Epithelial cell of proximal tubule (primary cell): ENCODE measurements around a stretch of chr1.

GRCh38 chr1:21541870-21542441, 32.7 kb downstream of the ALPL start:
- RAMPAGE, long total RNA: no peak
- RRBS: no CpG with 5 or more reads among the region's 4 CpGs

GRCh38 chr1:21546342-21546559, 37.0 kb downstream of the ALPL start:
- RAMPAGE, long total RNA: no peak
- RRBS: no CpG with 5 or more reads among the region's 1 CpG

DNA sequence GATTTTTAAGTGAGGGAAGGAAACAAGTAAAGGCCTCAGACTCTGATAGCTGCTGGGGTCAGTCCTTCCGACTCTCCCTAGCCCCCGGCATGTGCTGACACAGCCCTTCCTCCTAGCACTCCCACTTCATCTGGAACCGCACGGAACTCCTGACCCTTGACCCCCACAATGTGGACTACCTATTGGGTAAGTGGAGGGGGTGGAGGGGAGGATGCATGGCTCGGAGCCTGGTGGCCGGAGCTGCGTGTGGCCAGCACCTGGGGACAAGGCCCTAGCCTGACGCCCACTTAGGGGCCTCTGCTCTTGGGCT, 60.9 kb downstream of the ALPL start:
- RAMPAGE, long total RNA: no peak
- RRBS: no CpG with 5 or more reads among the region's 8 CpGs

GRCh38 chr1:21590499-21591478, 78.4 kb downstream of the RAP1GAP start:
- RAMPAGE, long total RNA: no peak
- RRBS: 22% methylated on average over 6 of the region's 30 CpGs

DNA sequence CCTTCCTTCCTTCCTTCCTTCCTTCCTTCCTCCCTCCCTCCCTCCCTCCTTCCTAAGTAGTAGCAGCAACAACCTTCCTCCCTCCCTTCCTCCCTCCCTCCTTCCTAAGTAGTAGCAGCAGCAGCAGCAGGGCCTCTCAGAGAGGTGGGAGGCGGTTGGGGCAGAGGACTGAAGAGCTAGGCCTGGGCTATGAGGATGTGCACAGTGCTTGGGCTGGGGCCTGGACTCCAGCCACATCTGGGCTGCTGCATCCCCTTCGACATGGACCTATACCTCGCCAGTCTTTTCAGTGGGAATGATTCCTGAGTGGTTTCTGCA, 15.6 kb downstream of the RAP1GAP start:
- RAMPAGE, long total RNA: no peak
- RRBS: no CpG with 5 or more reads among the region's 3 CpGs

DNA sequence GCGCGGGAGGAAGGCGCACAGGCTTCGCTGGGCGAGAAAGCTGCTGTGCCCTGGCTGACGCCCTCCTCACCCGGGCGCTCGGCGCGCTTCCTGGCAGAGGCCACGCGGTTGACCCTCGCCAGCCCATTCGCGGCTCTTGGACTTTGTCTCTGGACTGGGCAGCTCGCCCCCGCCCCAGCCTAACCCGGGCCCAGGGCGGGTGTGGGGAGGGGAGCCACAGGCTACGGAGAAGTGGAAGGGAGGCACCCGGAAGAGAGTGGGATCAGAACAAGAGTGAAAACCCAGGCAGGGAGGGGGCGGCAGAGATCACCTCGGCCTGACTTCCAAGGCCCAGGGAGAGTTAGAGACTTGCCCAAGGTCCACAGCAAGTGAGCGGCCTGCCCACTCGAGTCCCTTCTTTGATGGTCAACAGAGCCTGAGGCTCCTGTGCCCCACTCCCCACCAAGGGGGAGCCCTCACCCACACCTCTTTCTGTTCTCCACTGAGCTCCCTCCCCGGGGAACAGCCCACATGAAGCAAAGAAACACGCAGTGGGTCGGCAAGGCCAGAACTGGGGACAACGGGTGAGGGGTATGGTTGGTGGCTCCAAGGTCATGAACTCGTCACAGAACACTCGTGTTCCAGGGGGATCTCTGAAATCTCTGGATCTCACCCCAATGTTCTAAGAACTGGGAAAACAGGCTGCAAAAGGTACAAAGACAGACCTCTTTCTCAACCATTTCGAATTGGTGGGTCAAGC, 731 bp upstream of the RAP1GAP start:
- RAMPAGE, long total RNA: no peak
- RRBS: 8% methylated on average over 4 of the region's 33 CpGs

GRCh38 chr1:21729495-21729945, 53.4 kb downstream of the USP48 start:
- RAMPAGE, long total RNA: no peak
- RRBS: no CpG with 5 or more reads among the region's 3 CpGs

GRCh38 chr1:21781736-21782507, 1.0 kb downstream of the USP48 start:
- RAMPAGE, long total RNA: no peak
- RRBS: 2% methylated on average over 5 of the region's 23 CpGs

DNA sequence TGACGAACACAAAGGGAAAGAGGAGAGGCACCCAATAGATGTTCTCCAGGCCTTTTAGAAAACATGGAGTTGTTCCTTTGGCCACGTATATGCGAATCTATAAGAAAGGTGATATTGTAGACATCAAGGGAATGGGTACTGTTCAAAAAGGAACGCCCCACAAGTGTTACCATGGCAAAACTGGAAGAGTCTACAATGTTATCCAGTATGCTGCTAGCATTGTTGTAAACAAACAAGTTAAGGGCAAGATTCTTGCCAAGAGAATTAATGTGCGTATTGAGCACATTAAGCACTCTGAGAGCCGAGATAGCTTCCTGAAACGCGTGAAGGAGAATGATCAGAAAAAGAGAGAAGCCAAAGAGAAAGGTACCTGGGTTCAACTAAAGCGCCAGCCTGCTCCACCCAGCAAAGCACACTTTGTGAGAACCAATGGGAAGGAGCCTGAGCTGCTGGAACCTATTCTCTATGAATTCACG, 29.0 kb downstream of the HSPG2 start:
- RAMPAGE, long total RNA: no peak
- RRBS: no CpG with 5 or more reads among the region's 10 CpGs

GRCh38 chr1:21924506-21925509, 12.3 kb downstream of the HSPG2 start:
- RAMPAGE, long total RNA: no peak
- RRBS: no CpG with 5 or more reads among the region's 15 CpGs

GRCh38 chr1:21940310-21940523, 3.1 kb upstream of the HSPG2 start:
- RAMPAGE, long total RNA: no peak
- RRBS: no CpG with 5 or more reads among the region's 3 CpGs

DNA sequence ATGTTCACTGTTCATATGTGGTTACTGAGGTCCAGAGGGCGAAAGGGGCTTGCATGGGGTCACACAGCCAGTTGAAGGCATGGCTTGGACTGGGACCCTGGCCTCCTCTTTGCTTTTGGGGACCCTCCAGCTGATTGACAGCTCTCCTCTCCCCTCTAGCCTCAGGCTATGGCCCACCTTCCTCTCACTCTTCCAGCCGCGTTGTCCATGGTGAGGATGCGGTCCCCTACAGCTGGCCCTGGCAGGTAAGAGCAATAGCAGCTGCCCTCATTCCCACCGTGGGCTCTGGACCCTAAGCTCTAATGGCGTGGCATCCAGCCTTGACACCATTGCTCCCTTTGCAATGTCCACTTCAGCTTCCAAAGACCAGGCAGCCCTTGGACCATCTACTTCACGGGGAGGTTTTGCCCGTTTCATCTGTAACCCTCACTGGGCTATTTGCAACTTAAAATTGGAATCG, 1.4 kb downstream of the CELA3A start:
- RAMPAGE, long total RNA: no peak
- RRBS: no CpG with 5 or more reads among the region's 9 CpGs

- RAMPAGE, long total RNA: no peak
- RRBS: no CpG with 5 or more reads among the region's 4 CpGs
These were observed 17.6 kb downstream of the CELA3A start for GRCh38 chr1:22018965-22019603.

DNA sequence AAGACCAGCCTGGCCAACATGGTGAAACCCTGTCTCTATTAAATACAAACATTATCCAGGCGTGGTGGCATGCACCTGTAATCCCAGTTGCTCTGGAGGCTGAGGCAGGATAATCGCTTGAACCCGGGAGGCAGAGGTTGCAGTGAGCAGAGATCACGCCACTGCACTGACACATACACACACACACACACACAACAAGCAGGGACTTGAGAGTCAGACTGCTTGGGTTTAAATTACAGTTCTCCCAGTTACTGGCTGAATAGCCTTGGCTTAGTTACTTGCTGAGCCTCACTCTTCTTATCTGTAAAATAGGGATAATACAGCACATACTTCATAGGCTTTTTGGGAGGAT, 23.7 kb downstream of the CDC42 start:
- RAMPAGE, long total RNA: no peak
- RRBS: no CpG with 5 or more reads among the region's 4 CpGs

- RAMPAGE, long total RNA: no peak
- RRBS: 3% methylated on average over 8 of the region's 35 CpGs
These were observed 983 bp downstream of the WNT4 start for GRCh38 chr1:22141770-22142458.

DNA sequence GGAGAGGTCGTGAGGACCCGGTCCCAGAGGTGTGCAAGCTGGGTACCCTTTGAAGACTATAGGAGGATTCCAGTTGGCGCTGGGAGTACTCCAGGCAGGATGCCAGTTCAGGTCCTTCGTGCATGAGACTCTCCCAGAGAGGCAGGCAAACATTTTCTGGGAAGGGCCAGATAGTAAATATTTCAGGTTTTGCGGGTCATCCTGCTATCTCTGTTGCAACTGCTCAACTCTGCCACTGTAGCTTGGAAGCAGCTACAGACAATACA, 116.9 kb upstream of the WNT4 start:
- RAMPAGE, long total RNA: no peak
- RRBS: no CpG with 5 or more reads among the region's 5 CpGs

DNA sequence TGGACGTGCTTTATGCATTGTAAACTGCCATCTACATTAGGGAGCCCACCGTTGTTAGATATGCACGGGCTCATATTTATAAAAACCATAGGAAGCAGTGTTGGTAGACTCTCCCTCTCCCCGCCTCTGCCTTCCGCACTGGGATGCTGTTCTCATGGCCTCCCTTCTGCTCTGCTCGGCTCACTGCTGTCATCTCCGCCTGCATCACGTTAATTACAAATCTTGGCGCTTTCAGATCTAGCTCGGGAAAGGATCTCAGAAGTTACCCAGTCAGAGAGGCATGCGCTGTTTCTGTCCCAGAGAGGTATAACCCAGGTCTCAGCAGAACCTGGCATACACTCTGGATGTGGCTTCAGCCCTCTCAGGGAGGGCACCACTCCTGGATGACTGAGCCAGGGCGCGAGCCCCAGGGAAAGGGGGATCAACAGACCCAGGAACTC, 101.6 kb upstream of the ZBTB40 start:
- RAMPAGE, long total RNA: no peak
- RRBS: no CpG with 5 or more reads among the region's 13 CpGs

GRCh38 chr1:22508988-22509419, 54.3 kb upstream of the EPHA8 start:
- RAMPAGE, long total RNA: no peak
- RRBS: no CpG with 5 or more reads among the region's 4 CpGs

DNA sequence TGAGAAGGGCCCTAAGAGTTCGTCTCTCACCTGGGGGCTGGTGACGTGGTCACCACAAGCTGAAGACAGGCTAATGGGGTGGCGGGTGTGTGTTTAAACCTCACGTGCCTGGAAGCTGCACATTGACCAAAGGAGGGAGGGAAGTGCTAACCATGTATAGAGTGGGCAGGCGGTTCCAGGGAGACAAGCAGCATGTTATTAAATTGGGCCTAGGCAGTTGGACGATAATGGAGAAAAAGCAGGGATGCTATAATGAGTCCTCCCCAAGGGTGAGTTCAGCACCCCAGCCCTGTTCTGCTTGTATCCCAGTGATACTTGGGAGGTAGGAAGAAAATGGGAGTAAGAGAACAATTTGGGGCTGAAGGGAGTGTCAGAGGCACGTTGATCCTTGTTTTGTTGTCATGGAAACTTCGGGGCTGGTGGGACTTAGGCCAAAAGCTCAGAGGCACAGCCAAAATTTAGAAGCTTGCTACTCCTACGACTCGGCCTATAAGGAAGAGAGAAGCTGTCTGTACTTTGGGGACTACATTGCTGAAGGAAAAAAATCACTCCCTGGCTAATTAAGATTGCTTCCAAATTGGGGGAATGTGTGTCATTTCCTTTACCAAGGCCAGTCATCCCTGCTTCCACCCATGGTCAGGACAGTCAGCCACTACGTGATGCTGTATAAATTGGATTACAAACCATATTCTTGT, 33.2 kb upstream of the EPHA8 start:
- RAMPAGE, long total RNA: no peak
- RRBS: no CpG with 5 or more reads among the region's 11 CpGs

DNA sequence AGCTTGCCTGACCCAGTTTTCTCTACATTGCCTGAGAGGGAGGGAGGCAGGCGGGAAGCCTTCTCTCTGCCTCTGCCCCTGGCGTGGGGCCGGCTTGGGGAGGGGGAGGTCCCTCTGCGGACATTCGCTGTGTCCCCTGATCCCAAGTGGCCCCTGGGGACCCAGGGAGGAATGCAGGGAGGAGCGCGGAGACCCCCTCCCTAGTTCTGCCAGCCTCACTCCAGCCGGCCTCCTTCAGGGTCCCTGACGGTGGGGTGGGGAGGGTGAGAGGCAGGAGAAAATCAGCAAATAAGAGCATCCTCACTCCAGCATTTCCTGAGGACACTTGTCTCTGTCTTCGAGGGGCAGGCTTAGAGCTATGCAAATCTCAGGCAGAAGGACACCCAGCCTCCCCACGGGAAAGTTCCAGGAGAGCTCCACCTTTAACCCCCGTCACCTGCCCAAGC, 4.1 kb downstream of the EPHA8 start:
- RAMPAGE, long total RNA: no peak
- RRBS: no CpG with 5 or more reads among the region's 12 CpGs